ENCODE measurements around a stretch of chr2.

DNA sequence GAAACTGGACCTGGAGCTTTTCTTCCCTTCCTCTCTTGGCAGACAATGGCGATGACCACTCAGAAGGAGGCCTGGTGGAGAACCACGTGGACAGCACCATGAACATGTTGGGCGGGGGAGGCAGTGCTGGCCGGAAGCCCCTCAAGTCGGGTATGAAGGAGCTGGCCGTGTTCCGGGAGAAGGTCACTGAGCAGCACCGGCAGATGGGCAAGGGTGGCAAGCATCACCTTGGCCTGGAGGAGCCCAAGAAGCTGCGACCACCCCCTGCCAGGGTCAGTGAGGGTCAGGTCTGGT, 27.2 kb downstream of the IGFBP2 start:
- PRO-cap, 3 experiments, result no peak in any of the 3 experiments
- RAMPAGE, long total RNA, result no peak
- RRBS, 2 experiments, result 87 to 94% methylated on average over 2 of the region's 9 CpGs

- PRO-cap, 3 experiments, result no peak in any of the 3 experiments
- RAMPAGE, long total RNA, result no peak
- RRBS, 2 experiments, result no CpG with 5 or more reads among the region's 19 CpGs
Observed at GRCh38 chr2:216674976-216676078, 20.0 kb downstream of the IGFBP5 start.

DNA sequence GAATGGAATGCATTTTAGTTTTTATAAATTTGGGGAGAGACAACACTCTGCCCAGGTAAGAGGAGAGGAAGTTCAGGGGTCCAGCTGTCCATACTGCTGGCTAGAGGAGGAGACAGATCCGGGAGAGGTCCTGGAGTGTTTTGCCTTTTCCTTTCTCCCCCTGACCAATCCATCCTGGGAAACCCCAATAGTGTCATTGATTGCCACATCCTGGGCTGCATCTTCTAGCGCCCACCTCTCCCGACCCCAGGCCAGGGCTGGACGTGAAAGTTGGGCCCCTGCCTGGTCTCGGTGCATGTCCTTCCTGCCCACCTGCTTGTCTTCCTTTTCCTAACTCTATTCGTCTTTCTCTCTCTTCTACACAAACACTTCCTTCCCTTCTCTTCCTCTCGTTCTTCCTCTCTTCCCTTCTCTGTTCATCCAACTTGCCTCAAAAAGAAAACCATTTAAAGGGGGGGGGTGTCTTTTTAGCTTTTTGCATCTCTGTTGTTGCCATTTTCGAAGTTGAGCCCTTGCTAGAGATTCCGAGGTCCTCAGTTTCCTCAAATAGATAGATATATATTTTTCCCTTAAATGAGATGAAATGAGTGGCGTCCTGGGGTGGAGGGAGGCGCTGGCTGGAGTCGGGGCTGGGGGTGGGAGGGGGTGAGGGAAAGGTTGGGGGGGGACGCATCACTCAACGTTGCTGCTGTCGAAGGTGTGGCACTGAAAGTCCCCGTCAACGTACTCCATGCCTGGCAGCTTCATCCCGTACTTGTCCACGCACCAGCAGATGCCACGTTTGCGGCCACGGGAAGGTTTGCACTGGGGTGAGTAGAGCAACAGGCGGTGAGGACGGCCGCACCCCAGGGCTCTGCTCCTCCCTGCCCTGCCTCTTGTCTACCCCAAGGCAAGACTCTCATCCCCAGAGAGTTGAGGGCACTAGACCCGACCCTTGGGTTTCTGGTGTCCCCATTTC, 19.0 kb downstream of the IGFBP5 start:
- PRO-cap, 3 experiments, result no peak in any of the 3 experiments
- RAMPAGE, long total RNA, result no peak
- RRBS, 2 experiments, result no CpG with 5 or more reads among the region's 26 CpGs

DNA sequence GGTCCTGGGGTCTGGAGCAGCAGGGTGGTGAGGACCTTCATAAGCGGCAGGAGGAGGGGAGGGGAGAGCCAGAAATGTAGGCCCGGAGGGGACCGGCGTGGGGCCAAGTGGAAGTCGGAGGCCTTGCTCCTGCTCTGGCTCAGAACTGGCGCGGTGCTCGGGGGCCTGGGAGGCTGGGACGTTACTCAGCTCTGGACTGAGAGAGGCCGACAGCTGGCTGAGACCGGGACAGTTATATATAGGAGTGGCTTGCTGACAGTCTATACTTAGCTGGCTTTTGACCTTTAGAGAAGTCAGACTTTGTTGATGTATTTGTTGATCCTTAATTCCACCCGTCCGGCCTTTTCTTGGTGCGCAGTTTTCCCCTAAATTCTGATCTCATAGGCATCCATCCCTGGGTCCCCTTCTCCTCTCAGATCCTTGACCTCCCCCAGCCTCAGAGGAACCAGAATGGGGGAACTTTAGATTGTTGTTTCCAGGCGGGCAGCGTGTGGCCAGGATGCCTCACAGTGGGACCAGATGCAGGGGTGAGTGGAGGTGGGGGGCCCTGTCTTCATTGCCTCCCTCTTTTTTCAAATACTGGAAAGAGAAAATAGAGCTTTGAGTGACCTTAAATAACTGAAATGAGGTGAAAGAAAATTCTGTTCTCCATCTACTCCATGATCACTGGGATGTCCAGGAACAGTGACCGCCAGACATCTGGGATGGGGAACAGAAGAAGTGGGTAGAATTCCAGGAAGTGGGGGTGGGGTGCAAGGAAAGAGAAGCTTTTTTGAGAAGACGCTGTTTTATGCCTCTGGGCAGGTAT, 15.5 kb downstream of the IGFBP5 start:
- PRO-cap, 3 experiments, result peak in 1 of 3 experiments; most common plus-strand start position 309 of the sequence (in 1); most common minus-strand start position 211 of the sequence (in 1)
- RAMPAGE, long total RNA, result no peak
- RRBS, 2 experiments, result 4 to 10% methylated on average over 3 to 7 of the region's 18 CpGs

DNA sequence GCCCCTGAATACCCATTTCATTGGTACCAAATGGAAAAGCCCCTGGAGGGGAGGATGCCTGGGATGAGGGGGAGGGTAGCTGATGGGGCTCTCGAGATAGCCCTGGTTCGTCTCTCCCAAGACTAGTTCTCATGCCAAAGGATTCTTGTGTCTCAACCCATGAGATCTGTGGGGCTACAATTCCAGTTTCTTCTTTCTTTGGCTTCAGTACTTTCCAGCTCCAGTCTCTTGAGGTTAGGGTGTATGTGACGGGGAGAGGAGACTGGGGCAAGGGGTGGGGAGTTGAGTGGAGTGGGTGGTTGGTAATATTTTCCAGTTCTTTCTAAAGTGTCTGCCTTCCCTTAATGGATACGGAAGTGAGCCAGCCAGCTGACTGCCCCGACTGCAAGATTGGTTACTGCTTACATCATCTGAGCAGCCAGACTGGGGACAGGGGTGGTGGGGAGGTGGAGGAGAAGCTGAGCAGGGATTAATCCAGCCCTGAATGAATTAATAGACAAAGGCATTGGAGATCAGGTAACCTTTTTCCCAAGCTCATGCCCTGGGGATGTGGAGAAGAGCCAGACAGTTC, 67.8 kb downstream of the TNP1 start:
- PRO-cap, 3 experiments, result no peak in any of the 3 experiments
- RAMPAGE, long total RNA, result no peak
- RRBS, 2 experiments, result no CpG with 5 or more reads among the region's 5 CpGs

DNA sequence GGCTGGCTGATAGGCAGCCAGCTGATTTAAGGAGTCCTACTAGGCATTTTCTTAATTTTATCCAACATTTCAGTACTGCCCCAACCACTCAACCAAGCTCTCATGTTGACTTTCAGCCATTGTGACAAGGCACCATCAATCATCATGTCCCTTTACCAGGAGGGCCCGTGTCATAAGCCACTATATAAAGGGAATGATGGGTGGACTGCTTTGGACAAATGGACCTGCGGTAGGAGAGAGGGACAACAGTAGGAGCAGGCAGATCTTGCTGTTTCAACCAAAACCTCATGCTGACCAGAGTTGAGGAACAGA, 10.7 kb upstream of the TNP1 start:
- PRO-cap, 3 experiments, result no peak in any of the 3 experiments
- RAMPAGE, long total RNA, result no peak
- RRBS, 2 experiments, result no CpG with 5 or more reads among the region's 2 CpGs

- PRO-cap, 3 experiments, result no peak in any of the 3 experiments
- RAMPAGE, long total RNA, result no peak
- RRBS, 2 experiments, result no CpG with 5 or more reads among the region's 9 CpGs
Observed at GRCh38 chr2:217398850-217399262, 539.0 kb upstream of the TNP1 start.

GRCh38 chr2:217555744-217555920, 447.2 kb downstream of the TNS1 start:
- PRO-cap, 3 experiments, result no peak in any of the 3 experiments
- RAMPAGE, long total RNA, result no peak

GRCh38 chr2:217681826-217682112, 321.0 kb downstream of the TNS1 start:
- PRO-cap, 3 experiments, result no peak in any of the 3 experiments
- RAMPAGE, long total RNA, result no peak

GRCh38 chr2:217685072-217685646, 317.6 kb downstream of the TNS1 start:
- PRO-cap, 3 experiments, result no peak in any of the 3 experiments
- RAMPAGE, long total RNA, result no peak
- RRBS, 2 experiments, result no CpG with 5 or more reads among the region's 7 CpGs

GRCh38 chr2:217687449-217688083, 315.2 kb downstream of the TNS1 start:
- PRO-cap, 3 experiments, result no peak in any of the 3 experiments
- RAMPAGE, long total RNA, result no peak
- RRBS, 2 experiments, result no CpG with 5 or more reads among the region's 4 CpGs

DNA sequence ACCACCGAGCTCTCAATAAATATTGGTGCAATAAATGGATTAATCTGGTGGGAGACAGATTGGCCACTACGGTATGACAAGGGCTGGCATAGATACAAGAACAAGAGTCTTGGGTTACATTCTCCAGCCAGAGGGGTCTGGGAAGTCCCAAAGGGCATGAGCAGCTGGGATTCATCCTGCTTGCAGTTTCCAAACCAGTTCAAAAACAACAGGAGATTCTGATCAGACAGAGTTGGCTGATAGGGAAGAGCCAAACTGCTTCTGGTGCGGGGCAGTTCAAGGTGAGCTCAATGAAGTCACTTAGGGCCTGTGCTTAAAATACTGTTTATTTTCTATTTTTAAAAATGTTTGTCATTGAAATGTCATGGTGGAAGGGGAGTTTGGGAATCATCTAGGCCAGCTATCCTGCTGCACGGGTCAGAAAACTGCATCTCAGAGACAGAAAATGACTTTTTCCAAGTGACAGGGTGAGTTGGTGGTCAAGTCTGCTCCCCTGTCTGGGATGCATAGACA, 266.8 kb downstream of the TNS1 start:
- PRO-cap, 3 experiments, result no peak in any of the 3 experiments
- RAMPAGE, long total RNA, result no peak
- RRBS, 2 experiments, result no CpG with 5 or more reads among the region's 4 CpGs

DNA sequence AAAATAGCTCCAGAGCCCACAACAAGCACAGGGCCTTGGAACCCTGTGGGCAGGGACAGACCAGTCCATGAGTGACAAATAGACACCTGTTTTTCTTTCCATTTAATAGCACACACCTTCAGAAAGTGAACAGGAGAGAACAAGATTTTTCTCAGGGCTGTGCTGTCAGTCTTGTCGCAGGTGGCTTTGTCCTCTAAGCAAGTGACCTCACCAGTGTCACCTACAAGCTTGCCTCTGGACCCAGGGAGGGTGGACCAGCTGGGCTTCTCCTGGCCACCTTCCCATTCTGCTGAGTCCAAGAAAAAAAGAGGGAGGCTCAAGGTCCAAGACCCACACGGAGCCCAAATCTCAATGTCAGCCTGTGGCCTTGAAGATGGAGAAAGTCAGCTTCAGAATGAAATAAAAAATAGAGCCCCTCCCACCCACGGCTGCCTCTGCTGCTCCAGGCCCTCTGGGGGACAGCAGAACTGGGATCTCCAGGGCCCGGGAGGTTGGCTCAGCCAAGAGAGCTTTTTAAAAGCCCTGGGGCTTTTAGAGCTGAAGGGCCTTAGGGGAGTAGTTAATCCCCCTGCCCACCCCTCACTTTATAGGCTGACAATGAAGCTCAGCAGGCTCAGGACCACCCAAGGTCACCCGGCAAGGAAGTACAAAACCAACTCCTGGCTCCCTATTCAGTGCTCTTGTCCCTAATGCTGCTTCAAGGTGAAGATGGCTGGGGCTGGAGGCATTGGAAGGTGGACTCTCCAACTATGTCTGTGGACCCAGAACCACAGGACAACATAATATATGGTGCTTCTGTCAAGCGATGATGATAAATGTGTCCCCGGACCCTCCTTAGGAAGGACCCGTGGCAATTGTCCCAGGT, 145.8 kb downstream of the TNS1 start:
- PRO-cap, 3 experiments, result peak in 1 of 3 experiments; most common plus-strand start position 132 of the sequence (in 1); most common minus-strand start position 757 of the sequence (in 1)
- RAMPAGE, long total RNA, result no peak
- RRBS, 2 experiments, result no CpG with 5 or more reads among the region's 8 CpGs

- PRO-cap, 3 experiments, result no peak in any of the 3 experiments
- RAMPAGE, long total RNA, result no peak
- RRBS, 2 experiments, result no CpG with 5 or more reads among the region's 12 CpGs
Observed at GRCh38 chr2:217890019-217890951, 112.5 kb downstream of the TNS1 start.

GRCh38 chr2:217930232-217931090, 72.3 kb downstream of the TNS1 start:
- PRO-cap, 3 experiments, result no peak in any of the 3 experiments
- RAMPAGE, long total RNA, result no peak
- RRBS, 2 experiments, result no CpG with 5 or more reads among the region's 16 CpGs

DNA sequence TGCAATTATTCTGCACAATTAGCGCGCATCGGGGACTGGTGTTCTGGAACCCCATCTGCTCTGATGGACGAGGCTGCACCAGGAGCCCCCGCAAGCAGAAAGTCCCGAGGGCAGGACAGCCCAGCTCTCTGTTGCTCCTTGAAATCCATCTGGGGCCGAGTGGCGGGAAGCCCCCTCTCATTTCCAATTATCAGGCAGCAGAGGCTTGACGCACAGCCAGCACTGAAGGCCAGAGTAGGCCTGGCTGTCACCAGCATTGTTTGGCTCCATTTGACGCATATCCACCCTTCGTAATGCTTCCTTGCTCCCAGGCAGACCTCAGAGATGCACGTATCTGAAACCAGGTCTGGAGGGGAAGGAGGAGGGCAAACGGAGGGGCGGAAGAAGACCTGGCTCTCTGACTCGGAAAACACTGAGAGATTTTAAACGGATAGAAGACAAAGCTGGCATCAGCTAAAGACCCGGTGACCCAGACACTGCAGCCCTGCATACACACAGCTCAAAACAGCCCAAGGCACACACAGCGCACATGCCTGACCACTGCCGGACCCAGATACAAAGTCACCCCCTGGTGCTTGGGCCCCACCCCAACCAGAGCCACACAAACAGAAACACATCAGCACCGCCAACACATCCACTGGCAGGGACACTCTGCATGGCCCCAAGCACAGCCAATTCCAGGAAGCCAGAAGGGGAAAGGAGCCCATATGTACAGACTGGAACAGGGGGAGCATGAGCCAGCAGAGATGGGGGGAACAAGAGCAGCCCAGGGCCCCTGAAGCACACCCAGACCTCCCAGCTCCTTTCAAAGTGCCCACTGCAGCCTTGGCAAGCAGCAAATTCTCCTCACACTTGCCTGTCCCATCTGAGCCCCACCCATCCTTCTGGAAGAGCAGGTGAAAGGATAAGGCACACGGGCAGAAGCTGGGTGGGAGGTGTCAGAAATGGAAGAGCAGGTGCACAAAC, 69.6 kb downstream of the TNS1 start:
- PRO-cap, 3 experiments, result peak in 2 of 3 experiments; most common plus-strand start position 270 of the sequence (in 1); most common minus-strand start position 103 of the sequence (in 1)
- RAMPAGE, long total RNA, result no peak
- RRBS, 2 experiments, result 24 to 25% methylated on average over 3 of the region's 21 CpGs

GRCh38 chr2:217934121-217935096, 68.4 kb downstream of the TNS1 start:
- PRO-cap, 3 experiments, result peak in 1 of 3 experiments; most common plus-strand start chr2:217934756 (in 1); most common minus-strand start chr2:217934343 (in 1)
- RAMPAGE, long total RNA, result no peak
- RRBS, 2 experiments, result 7 to 13% methylated on average over 2 of the region's 15 CpGs

DNA sequence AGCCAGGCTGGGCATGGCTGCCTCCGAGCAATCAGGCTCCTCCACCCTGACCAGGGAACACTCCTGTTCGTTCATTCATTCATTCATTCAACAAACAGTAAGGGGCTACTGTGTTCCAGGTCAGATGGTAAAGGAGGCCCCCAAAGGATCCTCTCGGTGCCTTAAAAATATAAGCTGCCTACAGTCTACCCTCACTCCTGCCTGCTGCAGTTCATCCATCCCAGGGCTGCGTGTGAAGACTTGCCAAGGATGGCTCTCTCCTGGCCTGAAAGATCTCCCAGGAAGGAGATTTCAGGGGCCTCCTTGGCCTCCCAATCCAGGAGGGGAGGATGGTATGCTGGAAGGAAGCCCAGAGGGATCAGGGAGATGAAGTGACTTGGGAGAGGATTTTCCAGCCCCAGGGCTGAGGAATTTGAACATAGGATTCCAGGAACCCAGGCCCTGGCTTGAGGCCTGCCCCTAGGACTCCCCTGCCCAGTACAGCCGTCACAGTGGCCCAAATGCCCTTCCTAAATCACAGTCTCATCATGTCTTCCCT, 66.6 kb downstream of the TNS1 start:
- PRO-cap, 3 experiments, result no peak in any of the 3 experiments
- RAMPAGE, long total RNA, result no peak
- RRBS, 2 experiments, result no CpG with 5 or more reads among the region's 5 CpGs

DNA sequence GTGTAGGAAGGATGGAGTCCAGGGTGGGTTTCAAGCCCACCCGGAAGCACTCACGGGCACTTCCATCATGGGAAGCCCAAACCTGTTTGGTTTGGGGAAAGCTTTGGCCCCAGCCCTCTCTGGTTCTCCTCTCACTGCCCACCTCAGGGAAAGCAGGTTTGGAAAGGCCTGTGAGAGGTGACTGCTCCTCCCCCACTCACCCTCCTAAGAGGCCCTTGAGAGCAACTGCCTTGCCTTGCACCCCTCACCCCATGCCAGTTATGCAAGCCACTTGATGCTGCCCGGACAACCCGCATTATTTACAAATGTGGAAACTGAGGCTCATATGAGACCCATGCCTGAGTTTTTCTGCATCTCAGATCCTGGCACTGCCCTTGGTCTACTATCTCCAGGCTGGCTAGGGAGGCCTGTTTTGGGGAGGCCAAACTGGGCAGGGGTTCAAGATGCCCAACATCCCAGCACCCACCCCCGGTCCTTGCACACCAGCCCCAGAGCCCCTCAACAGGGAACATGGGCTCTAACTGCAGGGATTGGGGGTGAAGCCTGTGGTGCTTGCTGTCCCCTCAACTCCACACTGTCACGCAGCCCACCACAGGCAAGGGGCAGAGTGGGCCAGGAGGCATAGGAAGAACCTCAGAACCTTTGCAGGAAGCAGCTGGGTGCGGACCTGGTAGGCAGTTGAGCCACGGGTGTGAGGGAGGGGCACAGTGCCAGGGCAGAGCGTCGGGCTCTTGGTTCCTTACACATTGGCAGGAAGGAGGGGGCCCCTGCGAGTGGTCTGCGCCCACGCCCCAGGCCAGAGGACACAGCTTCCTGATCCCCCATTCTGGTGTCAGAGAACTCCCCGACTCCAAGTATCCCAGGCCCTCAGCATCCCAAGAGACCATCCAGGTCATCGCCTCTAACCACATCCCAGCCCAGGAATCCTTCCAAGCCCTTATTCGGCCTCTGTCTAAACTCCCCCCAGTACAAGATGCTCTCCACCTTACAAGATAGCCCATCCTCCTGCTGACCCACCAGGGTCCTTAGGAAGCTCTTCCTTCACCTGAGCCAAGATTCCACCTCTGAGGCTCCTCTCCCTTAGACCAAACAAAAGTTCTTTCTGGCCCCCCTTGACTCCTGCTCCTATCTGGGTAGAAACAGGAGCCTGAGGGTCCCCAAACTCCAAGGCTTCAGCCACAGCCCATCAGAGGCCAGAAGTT, 61.6 kb downstream of the TNS1 start:
- PRO-cap, 3 experiments, result peak in 1 of 3 experiments; most common plus-strand start position 746 of the sequence (in 1)
- RAMPAGE, long total RNA, result no peak
- RRBS, 2 experiments, result no CpG with 5 or more reads among the region's 16 CpGs

GRCh38 chr2:217999927-218000721, 2.7 kb downstream of the TNS1 start:
- PRO-cap, 3 experiments, result peak in 1 of 3 experiments; most common plus-strand start chr2:218000358 (in 1)
- RAMPAGE, long total RNA, result no peak
- RRBS, 2 experiments, result no CpG with 5 or more reads among the region's 2 CpGs

Measured in skeletal muscle tissue (tissue), 7 donors.